Fibroblast of the aortic adventitia (primary cell): ENCODE results near the genes CCL4, CCL3L3, DDX52 and TBC1D3D.

DNA sequence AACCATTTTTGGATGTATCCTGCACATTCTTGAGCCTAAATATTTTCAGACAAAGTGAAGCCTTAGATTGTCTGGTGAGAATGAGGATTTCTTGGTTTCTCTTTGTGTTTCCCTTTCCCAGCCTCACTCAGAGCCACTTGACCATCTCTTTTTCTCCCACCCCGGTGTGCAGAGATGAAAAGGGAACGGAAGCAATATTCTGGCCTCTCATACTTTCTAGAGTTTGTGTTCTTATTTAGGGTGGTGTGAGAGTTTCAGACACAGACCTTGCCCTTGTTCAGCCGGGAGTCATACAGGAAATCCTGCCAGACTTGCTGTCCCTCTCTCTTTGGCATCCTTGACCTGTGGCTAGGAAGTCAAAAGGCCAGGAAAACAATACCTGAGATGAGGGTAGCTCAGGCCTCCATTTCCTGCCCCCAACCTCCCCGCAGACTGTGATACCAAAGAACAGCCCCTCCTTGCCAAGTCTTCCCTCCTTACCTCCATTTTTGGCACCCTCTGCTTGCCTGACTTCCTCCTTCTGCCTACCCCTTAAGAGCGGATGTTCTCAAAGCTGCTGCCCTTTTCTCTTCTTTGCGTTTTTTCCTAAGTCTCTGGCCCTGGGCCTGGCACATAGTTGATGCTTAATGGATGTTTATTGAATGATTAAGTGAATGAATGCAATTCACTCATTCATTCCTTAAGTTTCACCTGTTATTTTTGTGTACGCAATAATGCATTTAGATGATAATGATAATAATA, 4.7 kb downstream of the CCL5 start:
- CAGE, long polyA plus RNA, result no peak

- CAGE, long polyA plus RNA, result no peak
Observed at GRCh38 chr17:36088684-36089122, 1.2 kb downstream of the CCL3 start.

DNA sequence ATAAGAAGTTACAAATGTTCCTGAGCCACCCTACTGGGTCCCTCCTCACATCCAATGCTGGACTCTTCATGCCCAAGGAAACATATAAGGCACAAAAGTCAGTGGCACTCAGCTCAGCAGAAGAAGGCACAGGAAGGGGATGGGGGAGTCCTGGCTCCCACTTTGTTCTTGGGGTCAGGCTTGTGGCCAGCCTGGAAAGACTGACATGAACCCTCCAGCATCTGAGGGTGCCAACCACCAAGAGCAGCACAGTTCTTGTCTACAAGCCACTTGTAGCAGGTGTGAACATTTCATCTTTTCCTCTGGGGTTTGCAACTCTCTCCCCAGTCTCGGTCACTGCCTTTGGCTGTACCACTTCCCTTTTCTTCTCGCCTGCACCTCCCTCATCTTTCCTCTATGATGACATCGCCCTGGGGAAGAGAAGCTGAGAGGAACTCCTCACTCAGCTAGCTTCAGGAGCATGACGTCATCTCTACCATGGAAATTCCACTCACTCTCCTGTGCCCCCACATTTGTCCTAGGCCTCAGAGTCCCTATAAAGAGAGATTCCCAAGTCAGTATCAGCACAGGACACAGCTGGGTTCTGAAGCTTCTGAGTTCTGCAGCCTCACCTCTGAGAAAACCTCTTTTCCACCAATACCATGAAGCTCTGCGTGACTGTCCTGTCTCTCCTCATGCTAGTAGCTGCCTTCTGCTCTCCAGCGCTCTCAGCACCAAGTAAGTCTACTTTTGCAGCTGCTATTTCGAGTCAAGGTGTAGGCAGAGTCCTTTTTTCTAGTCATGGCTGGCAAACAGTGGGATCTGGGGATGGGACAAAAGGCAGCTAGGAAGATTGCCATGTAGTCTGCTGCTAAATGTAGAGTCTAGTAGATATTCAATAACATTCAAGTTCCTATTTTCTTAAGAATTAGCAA, at the start of gene CCL4:
CCL4 (plus strand) TSS at position 563 of the 914 bp plus-strand sequence.
- CAGE, long polyA plus RNA, result no peak

DNA sequence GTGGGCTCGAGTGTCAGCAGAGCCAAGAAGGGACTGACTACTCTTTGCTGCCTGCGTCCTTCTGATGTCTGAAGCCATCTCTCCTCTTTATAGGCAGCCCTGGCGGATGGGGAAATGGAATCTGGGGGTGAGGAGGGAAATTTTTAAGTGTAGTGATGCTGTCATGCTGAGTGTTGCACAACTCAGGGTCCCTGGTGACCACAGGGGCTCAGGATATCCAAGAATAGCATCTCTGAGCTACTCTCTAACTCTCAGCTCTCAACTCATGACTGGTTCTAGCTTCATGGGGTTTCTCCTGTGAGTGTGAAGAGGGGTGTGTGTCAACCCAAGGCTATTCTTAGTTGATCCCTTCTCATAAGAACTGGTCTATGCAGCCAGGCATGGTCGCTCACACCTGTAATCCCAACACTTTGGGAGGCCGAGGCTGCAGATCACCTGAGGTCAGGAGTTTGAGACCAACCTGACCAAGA, at the start of gene CCL3L3:
CCL3L3 (minus strand) TSS at position 63 of the 470 bp plus-strand sequence.
- CAGE, long polyA plus RNA, result no peak

GRCh38 chr17:36599047-36599539, 2.3 kb upstream of the MRM1 start:
- CAGE, long polyA plus RNA, result no peak

- CAGE, long polyA plus RNA, result no peak
Observed at GRCh38 chr17:36936561-36937021, 684 bp upstream of the LHX1 start.

GRCh38 chr17:37088350-37088817, 139.6 kb downstream of the AATF start:
- CAGE, long polyA plus RNA, result no peak

- CAGE, long polyA plus RNA, result no peak
Observed at GRCh38 chr17:37143702-37144502, 195.1 kb downstream of the AATF start.

- CAGE, long polyA plus RNA, result no peak
Observed at GRCh38 chr17:37197481-37198279, 178.1 kb upstream of the C17orf78 start.

- CAGE, long polyA plus RNA, result no peak
Observed at GRCh38 chr17:37273262-37274164, 102.3 kb upstream of the C17orf78 start.

DNA sequence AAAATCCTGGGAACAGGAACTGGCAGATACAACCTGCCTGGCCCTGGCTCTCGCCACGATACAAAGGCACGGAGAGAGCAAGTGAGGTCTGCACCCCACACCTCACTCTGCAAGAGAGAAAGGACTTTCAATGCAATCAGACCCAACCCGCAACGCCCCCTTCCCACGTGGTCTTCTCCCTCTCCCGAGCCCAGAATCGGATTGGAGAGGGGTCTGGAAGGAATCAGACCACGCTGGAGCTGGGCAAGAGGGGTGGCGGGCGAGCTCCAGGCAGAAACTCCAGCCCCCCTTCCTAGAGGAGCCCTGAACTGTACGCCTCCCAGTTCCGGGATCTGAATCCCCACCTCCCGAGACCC, 17.4 kb upstream of the C17orf78 start:
- CAGE, long polyA plus RNA, result no peak

DNA sequence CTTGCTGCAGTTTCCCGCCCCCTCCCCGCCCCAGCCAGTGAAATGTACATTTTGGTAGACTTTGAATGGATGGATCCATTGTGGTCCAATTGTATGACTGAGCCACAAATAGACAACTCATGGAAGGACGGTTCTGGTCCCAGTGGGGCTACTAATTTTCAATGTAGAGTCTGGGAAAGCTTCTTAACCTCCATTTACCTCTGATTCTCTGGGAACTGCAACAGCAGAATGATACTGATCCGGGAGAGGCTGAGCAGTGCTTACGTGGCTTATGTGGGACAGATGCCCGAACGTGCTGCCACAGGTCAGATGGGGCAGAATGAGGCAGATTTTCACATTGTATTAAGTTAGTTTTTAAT, 11.2 kb downstream of the DUSP14 start:
- CAGE, long polyA plus RNA, result no peak

- CAGE, long polyA plus RNA, result no peak
Observed at GRCh38 chr17:37610308-37611486, 1.5 kb upstream of the SYNRG start.

DNA sequence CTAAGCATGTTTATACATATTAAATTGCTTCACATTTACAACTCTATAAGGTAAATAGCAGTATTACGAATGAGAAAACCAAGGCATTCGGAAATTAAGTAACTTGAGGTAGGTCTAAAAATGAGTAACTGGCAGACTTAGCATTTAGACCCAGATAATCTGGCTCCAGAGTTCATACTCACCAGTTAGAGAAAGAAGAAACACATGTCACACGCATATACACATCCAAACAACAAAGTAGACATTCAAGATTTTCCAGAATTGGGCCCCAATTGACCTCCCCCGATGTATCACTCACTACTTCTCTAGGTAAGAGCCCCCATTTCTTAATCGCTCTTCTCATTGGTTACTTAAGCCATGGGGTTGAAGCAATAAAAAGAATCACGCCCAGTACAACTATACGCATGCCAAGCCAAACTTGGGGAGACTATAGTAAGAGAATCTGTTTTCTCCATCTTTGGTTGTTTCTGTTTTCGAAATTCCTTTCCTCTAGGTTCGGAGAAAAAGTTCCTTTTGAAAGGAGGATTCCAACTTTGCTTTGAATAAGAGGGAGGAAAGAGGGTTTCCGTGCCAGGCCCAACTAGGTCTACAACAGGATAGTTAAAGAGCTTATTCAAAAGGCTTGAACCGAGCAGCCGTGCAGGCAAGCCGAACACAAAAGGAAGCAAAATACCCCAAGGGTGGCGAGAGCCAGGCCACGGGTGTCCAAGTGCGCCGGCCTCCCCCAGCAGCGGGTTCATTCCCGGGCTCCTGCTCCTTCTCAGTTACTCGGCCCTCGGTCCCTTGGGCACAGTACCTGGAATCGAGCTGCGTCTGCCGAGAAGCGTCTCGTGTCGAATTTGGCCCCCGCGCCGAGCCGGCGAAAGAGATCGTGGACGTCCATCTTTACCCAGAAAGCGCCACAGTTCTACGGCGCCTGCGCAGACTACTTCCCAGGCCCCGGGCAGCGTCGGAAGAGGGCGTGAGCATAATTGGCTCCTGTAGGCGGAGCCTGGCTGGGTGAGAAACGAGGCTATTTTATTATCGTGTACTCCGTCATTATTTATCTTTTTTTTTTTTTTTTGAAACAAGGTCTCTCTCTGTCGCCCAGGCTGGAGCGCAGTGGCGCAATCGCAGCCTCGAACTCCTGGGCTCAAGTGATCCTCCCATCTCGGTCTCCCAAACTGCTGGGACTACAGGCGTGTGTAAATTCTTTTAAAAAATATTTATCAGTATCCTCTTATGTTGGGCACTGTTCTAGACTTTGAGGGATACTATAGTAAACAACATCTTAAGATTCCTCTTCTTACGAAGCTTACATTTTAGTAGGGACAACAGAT, at the start of gene DDX52:
DDX52 (minus strand) TSS at position 909 of the 1,319 bp plus-strand sequence.
- CAGE, long polyA plus RNA, result no peak

DNA sequence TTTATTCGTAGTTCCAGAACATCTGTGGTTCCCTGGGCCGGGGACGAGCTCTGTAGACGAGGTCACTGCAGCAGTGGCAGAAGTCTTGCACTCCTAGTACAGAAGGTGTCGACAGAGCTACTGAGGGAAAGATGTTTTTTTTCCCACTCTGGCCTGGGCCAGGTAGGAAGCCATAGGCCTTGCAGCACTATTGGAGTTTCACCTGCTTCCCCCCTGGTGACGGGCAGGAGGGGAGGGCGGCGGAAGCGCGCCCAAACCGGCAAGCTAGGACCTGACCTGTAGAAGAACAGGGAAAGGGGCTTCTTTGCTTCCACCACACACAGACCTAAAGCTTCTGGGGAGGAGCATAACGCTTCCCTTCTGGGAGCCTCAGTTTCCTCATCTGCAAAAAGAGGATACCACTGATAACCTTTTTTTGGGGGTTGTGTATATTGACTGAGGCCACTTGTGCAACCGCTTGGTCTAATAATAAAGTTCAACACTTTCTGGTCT, 1.3 kb upstream of the HNF1B start:
- CAGE, long polyA plus RNA, result no peak

DNA sequence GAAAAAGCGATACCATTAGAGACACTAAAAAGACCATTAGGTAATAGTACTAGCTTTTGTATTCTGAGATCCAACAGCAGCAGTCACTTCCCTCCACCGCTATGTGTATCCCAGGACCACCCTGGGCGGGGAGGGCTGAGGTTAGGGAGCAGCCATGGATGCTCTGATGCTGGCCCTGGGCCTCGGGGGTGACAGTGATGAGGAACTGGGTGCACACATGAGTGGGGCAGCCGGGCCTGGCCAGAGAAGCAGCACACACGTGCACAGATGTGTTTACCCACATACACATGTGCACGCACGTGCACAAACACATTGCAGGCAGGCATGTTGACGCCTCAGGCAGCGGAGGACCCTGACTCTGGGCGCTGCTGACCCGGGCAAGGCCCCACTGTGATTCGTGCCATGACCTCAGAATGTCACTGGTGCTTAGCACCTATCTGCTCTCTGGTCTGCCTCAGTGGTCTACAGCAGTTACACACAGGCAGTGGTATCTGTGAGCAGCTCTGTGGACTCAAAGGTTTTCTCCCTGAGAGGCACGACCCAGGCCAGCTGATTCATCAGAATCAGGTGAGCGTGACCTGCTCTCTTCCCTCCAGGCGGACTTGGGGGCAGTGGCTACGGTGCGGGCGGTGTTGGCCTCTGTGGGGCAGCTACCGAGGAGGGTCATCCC, at the start of gene TBC1D3D:
TBC1D3D (plus strand) TSS at position 412 of the 670 bp plus-strand sequence.
- CAGE, long polyA plus RNA, result no peak

DNA sequence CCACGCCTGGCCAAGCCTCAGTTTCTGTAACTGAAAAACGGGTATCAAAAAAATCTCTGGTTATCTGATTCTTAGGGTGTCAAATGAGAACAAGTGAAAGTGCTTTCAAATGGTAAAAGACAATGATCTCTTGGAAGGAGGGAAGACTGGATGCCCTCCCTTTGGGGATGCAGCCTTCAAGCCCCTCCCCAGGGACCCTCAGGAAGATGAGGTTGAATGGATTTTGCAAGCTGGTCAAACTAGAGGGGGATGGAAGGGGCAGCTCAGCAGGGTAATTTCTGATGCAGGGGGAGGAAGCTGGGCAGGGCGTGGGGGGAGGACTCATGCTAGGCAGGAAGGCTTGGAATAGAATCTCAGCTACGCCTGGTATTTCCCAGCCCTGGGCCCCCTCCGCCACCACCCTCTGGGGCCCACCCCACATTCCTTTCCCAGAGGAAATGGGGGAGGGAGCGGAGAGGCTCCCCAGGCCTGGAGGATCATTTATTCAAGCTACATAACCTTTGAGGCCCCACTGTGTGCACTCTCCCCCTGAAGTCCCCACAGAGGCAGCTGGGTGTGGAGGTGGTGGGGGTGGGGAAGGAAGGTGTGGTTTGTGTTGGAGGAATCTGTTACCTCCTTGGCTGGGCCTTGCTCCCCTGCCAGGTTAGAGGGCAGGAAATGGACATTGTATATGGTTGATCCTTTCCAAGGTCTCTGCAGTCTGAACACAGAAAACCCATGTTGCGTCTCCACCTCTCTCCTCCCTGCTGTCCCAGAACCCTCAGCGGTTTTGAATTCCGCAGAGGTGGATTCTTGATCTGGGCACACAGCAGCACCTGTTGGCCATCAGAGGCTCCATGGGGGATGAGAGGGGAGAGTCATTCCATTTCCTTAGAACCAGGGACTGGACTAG, 22.7 kb downstream of the ARHGAP23 start:
- CAGE, long polyA plus RNA, result no peak

GRCh38 chr17:38509688-38510011, 81.4 kb downstream of the ARHGAP23 start:
- CAGE, long polyA plus RNA, result no peak

DNA sequence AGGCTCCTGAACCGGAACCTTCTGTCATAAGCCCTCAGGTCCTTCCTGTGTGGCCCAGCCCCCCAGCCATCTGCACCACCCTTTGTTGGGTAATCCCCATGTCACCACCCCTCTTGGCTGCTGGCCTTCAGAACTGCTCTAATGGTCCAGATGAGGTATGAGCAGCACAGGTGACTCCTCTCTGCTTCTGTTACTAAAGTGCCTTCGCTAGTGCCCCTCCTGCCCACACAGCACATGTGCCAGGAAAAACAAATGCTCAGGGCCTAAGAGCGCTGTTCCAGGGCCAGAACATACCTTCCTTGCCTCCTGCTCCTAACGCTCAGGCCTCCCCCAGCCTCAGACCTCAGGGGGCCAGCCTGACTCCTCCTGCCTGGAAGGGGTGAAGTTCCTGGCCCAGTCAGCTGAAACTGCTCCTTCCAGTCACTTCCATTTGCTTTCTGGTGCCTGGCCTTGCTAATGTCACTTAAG, 14.4 kb downstream of the SRCIN1 start:
- CAGE, long polyA plus RNA, result no peak

DNA sequence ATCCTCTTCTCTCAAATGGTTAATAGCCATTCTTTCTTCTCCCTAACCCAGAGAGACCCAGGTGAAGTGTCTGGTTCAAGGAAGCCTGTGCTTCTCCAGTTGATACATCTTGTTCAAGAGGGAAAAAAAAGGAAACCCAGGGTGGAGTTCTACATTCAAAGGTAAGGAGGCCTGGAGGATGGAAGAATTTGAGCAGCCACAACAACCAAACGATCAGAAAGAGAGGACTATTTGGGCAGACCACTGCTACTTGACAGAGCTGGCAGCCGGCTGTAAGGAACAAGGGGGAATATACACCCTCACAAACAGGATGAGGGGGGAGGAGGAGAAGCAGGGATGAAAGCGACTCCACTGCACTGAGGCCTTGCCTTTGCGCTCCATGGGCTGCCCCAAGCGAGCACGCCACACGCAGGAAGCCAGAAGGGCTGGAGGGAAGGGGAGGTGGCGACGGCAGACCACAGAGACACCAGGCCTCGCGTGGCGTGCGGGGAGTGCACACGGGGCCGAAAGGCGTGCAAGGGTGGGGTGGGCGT, 680 bp downstream of the PIP4K2B start:
- CAGE, long polyA plus RNA, result no peak